Airway epithelial cell (primary cell): ENCODE measurements around a stretch of chr16.

GRCh38 chr16:89293237-89294131 is 76.0 kb downstream of the ZNF778 start:
- RAMPAGE, long total RNA, result no peak

DNA sequence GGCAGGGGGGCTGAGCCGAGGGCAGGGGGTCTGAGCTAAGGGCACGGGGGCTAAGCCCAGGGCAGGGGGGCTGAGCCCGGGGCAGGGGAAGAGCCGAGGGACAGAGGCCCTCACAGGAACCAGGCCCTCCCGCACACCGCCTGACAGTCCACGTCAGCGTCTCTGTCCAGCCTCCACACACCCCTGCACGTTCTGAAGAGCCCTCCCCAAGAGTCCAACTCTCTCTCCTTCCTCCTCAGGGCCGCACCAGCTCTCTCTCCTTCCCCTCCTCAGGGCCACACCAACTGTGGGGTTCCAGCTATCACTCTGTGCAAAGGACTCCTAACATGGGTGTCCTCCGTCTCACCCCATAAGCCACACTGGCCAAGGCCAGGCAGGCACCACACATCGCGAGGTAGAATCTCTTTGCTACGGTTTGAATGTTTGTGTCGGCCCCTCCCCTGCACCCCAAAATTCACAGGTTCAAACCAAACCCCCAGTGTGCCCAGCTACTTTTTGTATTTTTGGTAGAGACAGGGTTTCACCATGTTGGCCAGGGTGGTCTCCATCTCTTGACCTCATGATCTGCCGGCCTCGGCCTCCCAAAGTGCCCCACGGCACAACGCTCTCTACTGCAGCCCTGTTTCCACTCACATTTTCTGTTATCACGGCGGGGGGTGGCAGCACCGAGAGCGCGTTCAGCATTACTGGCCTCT is 106.2 kb downstream of the ZNF778 start:
- RAMPAGE, long total RNA, result no peak

DNA sequence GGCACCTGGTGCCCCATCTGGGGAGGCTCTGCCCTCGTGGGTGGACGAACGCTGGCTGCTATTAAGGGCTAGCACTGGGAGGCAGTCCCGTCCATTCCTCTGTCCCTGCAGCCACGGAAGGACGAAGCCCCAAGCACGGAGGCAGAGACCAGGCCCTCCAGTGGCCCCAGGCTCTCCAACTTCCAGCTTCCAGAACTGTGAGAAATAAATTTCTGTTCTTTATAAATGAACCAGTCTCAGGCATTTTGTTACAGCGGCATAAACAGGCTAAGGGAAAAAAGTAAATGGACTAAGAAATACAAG is 127.8 kb downstream of the ZNF778 start:
- RAMPAGE, long total RNA, result no peak

- RAMPAGE, long total RNA, result no peak
Observed at GRCh38 chr16:89350670-89351459, 133.4 kb downstream of the ZNF778 start.

- RAMPAGE, long total RNA, result no peak
Observed at GRCh38 chr16:89439549-89440217, 50.7 kb downstream of the ANKRD11 start.

GRCh38 chr16:89441821-89442273 is 48.5 kb downstream of the ANKRD11 start:
- RAMPAGE, long total RNA, result no peak

DNA sequence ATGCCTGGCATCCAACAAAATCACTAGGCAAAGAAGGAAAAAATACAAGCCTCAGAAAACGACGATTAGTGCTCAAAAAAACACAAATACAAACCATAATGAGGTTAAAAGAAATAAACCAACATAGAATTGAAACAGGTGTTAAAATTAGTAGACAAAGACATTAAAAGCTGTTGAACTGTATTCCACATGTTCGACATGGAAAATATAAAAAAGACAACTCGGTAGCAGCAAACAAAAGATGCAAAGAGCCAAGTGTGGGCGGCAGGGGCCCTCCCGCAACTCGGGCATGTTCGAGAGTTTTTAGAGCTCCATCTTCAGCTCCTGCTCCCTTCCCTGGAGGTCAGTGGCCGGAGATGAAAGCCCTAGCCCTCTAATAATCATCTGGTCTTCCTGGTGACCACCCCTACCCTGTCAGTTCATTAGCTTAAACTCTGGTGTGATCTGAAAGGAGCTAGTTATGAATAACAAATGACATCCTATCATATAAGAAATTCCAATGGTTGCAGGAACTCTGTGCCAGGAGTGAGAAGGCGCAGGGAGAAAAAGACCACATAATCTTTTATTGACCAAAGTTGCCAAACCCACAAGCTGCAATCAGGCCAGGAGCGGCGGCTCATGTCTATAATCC is 23.7 kb downstream of the ANKRD11 start:
- RAMPAGE, long total RNA, result no peak

GRCh38 chr16:89481587-89482763 is 8.4 kb downstream of the ANKRD11 start:
- RAMPAGE, long total RNA, result no peak

DNA sequence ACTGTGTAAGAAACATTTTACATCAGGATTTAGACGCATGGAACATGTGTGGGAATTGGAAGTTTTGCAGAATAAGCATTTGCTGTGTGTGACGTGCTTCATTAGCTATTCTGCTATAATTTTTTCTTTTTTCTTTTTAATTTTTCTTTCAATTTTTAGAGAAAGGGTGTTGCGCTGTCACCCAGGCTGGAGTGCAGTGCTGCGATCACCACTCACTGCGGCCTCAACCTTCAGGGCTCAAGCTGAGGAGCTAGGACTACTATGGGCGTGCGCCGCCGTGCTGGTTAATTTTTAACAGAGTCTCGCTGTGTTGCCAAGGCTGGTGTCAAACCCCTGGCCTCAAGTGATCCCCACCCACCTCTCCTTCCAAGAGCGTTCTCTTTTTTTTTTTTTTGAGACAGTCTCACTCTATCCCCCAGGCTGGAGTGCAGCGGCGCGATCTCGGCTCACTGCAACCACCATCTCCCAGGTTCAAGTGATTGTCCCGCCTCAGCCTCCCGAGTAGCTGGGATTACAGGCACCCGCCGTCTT is 14.7 kb upstream of the RPL13 start:
- RAMPAGE, long total RNA, result no peak

- RAMPAGE, long total RNA, result no peak
Observed at GRCh38 chr16:89581937-89582731, 6.6 kb downstream of the CPNE7 start.

- RAMPAGE, long total RNA, result no peak
Observed at GRCh38 chr16:89644759-89645138, 12.8 kb downstream of the CHMP1A start.

GRCh38 chr16:89672536-89673017 is 13.9 kb upstream of the CDK10 start:
- RAMPAGE, long total RNA, result no peak

GRCh38 chr16:89707076-89707512 is 5.6 kb upstream of the SPATA2L start:
- RAMPAGE, long total RNA, result no peak

DNA sequence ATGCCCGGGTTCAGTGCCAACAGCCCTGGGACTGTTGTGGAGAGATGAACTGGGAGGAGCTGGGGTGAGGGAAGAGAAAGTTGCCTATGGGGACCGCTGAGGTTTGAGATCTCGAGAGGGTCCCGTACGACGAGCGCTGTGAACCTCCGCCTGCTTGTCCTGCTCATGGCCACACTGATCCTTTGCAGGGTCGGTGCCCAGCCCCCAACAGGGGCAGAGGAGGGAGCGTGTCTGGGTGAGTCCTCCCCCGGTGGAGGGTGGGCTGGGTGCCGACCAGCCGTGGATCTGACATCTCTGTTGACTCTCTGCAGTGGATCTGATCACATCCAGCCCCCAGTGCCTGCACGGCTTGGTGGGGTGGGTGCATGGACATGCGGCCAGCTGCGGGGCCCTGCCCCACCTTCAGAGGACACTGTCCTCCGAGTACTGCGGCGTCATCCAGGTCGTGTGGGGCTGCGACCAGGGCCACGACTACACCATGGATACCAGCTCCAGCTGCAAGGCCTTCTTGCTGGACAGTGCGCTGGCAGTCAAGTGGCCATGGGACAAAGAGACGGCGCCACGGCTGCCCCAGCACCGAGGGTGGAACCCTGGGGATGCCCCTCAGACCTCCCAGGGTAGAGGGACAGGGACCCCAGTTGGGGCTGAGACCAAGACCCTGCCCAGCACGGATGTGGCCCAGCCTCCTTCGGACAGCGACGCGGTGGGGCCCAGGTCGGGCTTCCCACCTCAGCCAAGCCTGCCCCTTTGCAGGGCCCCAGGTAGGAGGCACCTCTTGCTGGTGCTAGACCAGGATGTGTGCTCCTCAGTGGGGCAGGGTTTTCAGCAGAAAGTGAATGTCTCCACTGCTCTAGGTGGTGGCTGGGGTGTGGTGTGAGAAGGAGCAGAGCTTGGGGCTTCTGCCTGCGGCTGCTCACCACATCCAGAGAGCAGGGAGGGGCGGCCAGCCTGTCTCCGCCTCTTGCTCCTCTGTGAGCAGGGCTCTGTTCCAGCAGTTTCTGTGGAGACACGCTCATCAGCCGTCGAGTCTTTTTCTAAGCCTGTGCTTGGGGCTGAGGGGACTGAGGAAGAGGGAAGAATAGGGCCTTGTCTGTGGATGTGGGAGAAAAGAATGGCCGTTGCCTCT is 2.0 kb downstream of the ZNF276 start:
- RAMPAGE, long total RNA, result no peak

DNA sequence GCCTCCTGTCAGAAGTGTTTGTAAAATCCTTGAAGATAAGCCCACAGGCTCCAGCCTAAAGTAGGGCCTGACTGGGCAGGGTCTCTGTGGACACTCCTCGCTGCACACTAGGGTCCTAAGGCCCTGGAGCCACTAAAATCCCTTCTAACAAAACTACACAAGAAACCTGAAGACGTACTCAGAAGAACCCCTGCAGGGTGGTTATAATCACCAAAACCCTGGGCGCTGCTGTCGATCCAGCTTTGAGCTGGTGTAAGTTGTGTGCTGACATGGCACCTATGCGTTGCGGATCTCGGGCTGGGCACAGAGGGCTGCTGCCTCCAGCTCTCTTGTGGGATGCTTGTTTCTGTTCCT is 19.8 kb downstream of the ZNF276 start:
- RAMPAGE, long total RNA, result no peak

GRCh38 chr16:89815726-89816240 is 664 bp downstream of the FANCA start:
- RAMPAGE, long total RNA, result no peak

GRCh38 chr16:89913190-89913401 is 5.6 kb upstream of the MC1R start:
- RAMPAGE, long total RNA, result no peak

DNA sequence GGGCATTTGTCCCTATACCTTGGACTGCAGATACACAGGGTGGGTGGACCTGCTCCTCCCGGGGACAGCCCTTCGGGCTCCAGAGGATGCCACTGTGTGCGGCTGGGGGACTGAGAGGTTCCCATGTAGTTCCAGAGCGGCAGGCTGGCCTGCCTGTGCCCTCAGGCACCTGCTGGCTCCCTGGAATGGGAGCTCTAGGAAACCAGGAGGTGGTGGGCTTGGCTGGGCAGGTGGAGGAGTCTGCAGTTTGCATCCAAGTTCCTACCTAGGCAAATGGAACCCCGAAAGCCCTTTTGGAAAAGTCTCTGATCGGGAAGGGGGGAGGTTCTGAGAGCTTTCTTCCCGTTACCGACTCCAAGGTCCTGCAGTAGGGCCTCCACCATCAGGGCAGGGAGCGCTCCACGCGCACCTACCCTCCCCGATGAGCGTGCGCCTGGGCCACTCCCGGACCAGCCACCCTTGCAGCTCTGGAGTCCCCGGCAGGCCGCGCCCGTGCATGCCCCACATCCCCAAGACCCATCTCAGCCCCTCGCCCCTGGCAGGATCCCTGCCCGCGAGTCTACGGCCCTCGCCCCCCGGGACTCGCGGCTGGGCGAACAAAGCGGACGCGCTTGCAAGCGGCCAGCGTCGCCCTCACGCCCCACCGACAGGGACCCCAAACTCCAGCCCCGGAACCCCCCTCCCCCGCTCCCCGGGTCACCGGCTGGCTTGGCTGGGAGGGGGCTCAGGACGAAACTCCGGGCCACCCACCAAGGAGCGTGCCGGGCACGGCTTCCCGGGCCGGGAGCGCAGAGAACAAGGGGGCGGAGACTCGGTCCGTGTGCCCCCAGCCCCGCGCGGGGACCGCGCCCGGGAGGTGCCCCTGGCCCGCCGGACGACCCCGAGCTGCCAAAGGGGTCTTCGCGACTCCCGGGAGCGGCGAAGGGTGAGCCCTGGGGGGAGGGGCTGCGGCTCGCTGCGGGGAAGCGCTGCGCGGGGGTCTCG is 657 bp downstream of the DBNDD1 start:
- RAMPAGE, long total RNA, result no peak